Mucosa of descending colon (tissue), 1 donor: ENCODE data around the genes SAMD9 and BET1.

DNA sequence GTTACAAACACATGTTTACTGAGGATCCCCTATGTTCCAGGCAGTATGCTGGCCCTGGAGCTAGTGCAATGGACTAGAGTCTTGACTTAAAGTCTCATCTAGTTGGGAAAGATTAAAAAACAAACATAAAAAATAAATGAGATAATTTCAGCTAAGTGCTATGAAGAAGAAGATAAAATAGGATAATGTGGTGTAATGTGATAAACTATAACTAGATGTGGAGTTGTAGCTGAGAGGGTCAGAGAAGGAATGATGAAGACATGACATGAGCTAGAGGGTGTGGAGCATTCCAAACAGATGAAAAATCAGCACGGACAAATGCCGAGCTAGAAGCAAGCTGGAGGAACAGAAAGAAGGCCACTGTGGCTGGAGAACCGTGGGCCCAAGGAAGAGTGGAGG lies 70.7 kb downstream of the CDK6 start:
- PRO-cap, result no peak

GRCh38 chr7:92809417-92810168 lies 26.8 kb downstream of the CDK6 start:
- PRO-cap, result unidirectional peak, plus-strand start at chr7:92809982

DNA sequence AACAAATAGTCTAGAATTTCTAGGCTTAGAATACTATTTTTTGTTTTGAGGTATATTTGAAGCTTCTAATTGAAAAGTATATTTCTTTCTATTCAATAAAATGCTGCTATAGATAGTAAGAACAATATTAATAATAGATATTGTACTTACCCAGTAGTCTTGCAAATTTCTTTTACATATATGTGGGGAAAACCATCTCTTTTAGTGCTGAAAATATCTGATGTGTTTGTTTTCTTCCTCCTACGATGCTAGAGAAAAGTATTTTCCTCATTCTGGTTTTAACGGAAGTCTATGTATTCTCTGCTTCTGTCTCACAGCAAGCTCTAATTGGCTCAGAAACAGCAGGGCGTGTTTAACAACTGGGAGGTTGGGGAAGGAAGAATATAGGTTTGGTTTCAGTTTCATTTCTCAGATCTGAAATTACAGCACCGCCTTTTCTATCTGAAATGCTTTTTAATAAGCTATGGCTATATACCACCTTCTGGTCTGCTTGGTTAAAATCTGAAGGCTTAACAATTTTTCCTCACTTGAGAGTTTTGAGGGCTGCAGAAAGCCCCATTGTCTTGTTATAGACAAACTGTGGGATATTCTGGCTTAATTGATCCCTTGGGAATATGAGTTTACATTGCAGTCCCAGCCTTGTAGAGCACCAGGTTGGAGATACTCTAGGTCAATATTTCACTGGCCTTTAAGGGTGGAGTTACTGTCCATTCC lies at the start of gene SAMD9:
Gene SAMD9 (minus strand): TSS at position 267 of the 714 bp plus-strand sequence.
- PRO-cap, result bidirectional peak, plus-strand start at position 411 of the sequence, minus-strand start at position 265 of the sequence

DNA sequence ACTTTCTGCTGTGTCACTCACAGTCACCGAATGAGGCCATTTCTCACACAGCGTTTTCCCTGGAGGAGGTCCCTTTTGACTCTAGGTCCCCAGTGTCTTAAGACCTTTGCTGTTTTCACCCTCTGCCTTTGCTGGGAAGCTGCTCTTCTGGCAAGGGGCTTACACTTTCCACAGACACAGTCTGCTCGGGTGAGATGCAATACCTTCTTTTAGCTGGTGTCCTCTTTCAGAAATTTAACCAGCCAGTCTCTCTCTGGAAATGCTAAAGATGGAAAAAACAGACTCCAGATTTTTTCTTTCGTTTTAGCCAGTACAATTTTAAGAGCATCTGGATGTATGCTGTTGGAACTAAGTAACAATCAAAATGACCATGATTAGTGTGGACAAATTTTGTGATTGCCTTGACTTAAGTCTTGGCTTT lies 1.3 kb downstream of the SAMD9L start:
- PRO-cap, result no peak

DNA sequence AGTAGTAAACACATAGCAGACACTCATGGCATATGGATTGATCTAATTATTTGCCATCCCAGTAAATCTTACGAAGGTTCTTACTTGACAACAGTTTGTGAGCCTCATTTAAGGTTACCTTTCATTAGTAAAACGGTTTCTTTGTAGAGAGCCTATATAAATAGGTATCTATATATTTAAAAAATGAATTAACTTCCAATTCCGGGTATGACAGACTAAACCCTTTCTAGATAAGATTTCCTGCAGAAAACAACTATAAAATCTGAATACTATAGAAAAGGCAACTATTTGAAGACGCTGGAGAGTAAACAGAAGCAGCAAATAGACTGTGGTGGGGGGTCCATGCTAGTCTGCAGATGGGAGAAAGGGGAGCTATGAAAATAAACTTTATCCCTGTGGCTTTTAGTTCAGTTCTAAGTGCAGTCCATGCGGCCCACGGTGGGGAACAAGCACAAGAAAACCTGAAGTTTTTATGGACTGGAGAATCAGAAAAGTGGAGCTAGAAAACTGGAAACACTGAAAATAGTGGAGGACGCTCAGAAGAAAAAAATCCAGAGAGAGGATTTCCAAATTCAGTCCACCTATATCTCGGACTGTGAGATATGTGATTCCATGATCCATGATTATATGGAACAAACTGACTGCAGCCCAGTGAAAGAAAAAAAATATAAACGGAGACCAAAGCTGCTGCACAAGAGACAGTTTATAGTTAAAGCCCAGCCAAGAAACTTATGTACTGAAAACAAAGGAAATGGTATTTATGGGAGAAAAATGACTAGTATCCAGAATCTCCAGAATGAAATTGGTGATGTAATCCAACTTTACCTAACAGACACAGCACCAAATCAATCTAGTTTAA lies 96.3 kb downstream of the VPS50 start:
- PRO-cap, result no peak

- PRO-cap, result no peak
Measured at GRCh38 chr7:93640119-93641008, 65.8 kb upstream of the CALCR start.

DNA sequence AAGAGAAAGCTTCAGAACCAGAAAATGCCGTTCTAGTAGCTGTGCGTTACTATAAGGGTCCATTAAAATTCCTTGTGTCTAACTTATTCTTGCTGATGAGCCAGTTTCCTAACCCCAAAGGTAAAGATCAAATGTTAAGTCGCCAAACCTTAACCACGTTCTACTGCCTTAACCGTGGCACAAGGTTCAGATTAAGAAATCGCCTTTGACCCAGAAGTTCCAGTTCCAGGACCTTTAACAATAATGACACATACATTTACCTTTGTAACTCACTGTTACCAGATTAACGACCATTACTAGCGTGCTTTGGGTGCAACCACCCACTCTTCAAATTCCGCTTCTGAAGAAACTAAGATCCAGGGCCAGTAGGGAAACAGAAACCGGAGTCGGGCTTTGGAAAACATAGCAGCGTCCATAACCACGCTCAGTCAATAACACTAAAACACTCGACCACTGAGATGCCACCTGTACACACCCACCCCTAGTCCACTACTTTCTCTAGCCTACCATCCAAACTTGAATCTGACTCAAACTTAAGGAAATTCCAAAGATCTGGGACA lies 596 bp downstream of the BET1 start:
- PRO-cap, result unidirectional peak, plus-strand start at position 293 of the sequence

DNA sequence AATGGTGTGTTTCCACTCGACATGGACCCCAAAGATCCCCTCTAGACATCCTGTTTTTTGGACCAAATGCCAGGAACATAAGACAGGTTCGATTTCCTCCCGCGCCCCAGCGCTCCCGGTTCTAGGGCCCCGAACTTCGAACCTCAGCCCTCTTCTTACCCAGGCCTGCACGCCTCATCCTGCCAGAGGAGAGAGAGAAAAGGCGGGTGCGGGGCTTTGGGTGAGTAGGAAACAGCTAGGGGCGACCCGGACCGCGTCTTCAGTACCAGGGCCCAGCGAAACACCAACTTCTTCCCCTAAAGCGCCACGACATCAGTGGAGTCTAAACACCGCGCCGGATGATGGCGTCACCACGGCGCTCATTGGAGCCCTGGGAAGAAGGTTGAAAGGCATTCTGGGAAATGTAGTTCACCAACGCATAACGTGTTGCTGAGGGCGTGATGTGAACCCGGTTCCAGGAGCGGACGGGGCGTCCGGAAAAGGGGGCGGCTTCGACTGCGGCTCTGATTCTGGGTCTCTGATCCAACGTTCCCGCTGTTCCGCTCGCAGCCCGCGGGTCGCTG lies at the start of gene BET1:
Gene BET1 (minus strand): TSS at position 317 of the 563 bp plus-strand sequence.
- PRO-cap, result bidirectional peak, plus-strand start at position 457 of the sequence, minus-strand start at position 317 of the sequence

- PRO-cap, result no peak
Measured at GRCh38 chr7:94183132-94183922, 179.2 kb upstream of the BET1 start.

DNA sequence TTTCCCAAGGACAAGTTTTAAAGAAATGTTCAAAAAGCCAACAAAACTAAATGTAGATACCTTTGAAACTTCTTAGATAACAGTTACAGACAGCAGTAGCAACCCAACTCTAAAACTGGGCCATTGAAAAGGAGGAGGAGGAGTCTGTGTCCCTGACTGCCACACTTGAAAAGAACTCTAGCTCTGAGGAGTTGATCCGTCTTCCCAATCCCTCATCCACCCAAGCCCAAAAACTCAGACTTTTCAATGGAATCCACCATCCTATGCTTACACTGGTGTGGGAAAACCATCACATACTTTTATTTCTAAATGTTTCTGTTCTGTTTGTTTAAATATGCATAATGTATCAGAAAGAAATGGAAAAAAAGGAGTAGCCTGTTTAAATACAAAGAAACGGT lies 92.8 kb upstream of the COL1A2 start:
- PRO-cap, result no peak

- PRO-cap, result no peak
Measured at GRCh38 chr7:94422827-94423316, 28.2 kb downstream of the COL1A2 start.

GRCh38 chr7:94426222-94426600 lies 31.5 kb downstream of the COL1A2 start:
- PRO-cap, result no peak

DNA sequence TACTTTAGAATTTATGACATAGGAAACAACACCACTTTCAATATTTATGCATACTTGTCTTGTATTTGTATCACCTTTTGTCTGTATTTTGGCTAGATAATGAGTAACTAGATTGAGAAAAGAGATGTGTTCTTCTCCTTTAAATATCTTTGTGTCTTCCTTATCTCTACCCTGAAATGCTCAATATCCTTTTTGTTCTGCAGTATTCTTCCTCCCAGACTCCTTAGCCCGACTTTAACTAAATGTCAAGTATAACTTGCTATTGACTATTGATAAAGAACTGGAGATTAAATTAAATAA lies 6.6 kb downstream of the CASD1 start:
- PRO-cap, result no peak

DNA sequence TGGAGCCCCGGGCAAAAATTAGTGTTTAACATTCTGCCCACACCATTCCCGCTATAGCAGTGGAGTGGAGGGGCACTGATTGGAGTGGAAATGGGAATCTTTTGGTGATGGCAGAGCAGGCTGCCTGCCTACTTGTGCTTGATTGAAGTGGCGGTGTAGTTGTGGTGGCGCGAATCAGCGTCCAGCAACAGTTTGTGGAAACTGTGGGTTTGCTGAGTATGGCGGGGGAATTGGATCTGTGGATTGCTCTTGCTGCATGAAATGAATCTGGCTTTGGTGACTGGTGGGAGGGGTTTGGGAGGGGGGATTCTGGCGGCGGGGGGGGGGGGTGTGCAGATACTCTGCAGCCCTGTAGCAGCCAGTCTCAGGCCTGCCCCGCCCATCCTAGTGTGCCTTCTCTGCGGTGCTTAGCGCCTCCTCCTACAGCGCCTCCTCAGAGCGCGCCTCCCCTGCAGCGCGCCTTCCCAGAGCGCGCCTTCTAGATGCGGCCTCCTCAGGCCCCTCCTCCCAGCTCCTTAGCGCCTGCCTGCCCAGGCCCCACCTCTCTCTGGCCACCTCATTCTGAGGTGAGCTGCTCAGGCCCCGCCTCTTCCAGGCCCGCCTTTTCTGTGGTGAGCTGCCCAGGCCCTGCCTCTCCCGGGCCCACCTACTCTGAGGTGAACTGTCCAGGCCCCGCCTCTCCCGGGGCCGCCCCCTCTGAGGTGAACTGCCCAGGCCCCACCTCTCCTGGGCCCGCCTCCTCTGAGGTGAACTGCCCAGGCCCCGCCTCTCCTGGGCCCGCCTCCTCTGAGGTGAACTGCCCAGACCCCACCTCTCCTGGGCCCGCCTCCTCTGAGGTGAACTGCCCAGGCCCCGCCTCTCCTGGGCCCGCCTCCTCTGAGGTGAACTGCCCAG lies 1.8 kb upstream of the SGCE start:
- PRO-cap, result unidirectional peak, minus-strand start at position 372 of the sequence

DNA sequence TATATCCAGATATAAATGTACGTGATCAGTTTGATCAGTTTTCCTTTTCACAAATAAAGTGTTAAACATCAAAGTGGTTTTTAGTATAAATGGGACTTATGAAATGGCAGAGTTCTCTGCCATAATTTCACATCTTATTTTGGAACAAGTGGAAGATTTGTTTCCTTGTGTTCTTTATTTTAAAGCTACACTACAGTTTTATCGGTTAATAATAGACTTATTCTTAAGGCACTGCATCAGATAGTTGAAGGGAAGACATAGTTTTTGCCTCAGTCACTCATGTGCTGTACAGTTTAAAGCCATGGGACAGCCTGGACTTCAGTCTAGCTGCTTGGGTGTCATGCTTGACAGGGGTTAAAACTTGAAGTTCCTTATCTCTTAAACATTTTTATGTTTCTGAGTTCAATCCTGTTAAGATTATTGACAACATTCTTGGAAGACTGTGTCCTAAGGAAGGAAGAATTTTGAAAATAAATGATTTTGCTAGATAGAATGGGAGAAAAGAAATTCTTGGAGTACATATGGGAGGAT lies 49.6 kb downstream of the PPP1R9A start:
- PRO-cap, result no peak

GRCh38 chr7:95071352-95071779 lies 164.0 kb downstream of the PPP1R9A start:
- PRO-cap, result no peak

DNA sequence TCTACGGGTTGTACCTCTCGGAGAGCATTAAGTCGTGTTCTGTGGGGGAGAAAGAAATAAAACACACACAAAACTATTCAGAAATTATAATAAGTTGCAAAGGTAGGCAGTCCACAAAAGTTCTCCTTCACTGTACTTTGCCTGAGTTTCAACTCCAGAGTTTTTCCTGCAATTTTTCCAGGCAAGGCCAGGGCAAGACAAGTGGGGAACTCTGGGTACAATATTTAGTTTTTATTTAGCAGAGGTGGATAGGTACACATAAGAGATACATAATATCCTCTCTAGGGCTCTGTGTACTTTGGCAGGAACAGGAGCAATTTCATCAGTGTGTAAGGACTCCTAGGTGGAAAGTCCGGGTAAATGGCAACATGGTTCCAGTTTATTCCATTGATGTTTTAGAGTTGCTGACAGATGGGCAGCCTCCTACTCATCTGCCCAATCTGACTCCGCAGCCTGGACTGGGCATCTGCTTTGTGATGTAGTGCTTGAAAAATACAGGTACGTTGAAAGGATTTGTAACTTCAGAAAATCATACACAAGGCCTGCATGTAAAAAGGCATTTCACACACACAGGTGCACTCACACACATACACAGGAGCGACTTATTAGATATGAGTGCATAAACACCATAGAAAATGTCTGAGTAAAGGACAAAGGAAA lies 5.8 kb downstream of the PON1 start:
- PRO-cap, result no peak

GRCh38 chr7:95440266-95440812 lies 5.5 kb upstream of the PON2 start:
- PRO-cap, result no peak

- PRO-cap, result no peak
Measured at GRCh38 chr7:95586731-95587334, 9.5 kb downstream of the PDK4 start.

GRCh38 chr7:95588257-95588797 lies 8.0 kb downstream of the PDK4 start:
- PRO-cap, result no peak